BE2C (cell line): Measurements from ENCODE around the genes NBPF20 and ANKRD35.

- RRBS, result no CpG with 5 or more reads among the region's 11 CpGs
Observed at GRCh38 chr1:121000896-121001228, 111.3 kb downstream of the PPIAL4A start.

- RRBS, result no CpG with 5 or more reads among the region's 32 CpGs
Observed at GRCh38 chr1:121020559-121021209, 131.1 kb downstream of the PPIAL4A start.

DNA sequence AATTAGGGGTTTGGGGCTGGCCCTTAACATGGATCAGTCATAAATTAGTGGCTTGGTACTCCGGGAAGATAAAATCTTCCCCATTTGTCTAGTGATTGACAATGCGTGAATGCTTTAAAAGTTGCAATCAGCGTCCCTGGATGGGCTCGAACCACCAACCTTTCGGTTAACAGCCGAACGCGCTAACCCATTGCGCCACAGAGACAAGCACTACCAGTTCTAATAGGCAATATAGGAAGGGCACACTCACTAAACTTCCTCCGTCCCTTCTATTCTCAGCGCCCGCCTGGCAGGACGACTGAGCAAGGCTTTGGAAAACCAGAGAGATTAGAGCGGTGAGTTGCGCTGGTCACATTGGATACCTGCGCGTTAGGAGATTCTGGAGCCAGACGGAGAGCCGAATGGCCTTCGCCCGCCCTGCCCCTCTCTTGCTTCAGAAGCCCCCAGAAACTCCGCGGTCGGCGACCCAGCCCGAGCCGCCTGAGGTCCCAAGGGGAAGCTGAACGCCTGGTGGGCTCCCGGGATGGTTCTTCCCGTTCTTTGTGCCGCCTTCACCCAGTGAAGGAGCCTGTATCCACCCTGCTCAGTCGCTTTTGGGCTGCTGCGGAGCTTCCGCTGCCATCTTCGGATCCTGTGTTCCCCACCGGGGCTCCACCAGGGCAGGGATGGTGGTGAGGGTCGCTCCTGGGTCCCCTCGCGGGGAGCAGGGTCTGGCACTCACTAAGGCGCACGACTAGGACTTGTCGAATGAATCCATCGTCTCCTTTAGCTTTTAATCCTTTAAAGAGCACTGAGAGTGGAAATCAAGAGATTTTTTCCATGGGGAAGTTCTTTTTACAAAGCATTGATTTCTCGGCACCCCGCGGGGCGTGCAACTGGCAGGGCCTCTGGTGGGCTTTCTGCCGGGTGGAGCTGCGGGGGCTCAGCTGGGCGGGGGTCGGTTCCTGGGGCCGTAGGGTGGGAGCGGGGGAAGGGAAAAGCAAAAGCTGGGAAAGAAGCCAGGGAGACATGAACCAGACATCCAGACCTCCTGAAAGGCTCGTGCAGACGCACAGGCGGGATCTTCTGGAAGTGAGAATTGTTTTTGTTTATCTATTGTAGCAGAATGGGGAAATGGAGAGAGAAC lies 169.6 kb downstream of the H3-7 start:
- RRBS, result 4% methylated on average over 1 of the region's 56 CpGs

DNA sequence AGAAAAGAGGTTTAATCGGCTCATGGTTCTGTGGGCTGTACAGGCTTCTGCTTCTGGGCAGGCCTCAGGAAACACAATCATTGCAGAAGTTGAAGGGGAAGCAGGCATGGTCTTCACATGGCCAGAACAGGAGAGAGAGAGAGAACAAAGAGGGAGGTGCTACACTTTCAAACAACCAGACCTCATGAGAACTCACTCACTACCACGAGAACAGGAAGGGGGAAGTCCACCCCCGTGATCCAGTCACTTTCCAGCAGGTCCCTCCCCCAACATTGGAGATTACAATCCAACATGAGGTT lies 156.9 kb downstream of the H3-7 start:
- RRBS, result no CpG with 5 or more reads among the region's 3 CpGs

GRCh38 chr1:144412046-144413004 lies 38.9 kb upstream of the PPIAL4E start:
- RRBS, result no CpG with 5 or more reads among the region's 54 CpGs

GRCh38 chr1:144439895-144440543 lies 21.4 kb downstream of the NBPF15 start:
- RRBS, result no CpG with 5 or more reads among the region's 9 CpGs

GRCh38 chr1:145156741-145157274 lies 61.0 kb downstream of the FAM72D start:
- RRBS, result no CpG with 5 or more reads among the region's 26 CpGs

DNA sequence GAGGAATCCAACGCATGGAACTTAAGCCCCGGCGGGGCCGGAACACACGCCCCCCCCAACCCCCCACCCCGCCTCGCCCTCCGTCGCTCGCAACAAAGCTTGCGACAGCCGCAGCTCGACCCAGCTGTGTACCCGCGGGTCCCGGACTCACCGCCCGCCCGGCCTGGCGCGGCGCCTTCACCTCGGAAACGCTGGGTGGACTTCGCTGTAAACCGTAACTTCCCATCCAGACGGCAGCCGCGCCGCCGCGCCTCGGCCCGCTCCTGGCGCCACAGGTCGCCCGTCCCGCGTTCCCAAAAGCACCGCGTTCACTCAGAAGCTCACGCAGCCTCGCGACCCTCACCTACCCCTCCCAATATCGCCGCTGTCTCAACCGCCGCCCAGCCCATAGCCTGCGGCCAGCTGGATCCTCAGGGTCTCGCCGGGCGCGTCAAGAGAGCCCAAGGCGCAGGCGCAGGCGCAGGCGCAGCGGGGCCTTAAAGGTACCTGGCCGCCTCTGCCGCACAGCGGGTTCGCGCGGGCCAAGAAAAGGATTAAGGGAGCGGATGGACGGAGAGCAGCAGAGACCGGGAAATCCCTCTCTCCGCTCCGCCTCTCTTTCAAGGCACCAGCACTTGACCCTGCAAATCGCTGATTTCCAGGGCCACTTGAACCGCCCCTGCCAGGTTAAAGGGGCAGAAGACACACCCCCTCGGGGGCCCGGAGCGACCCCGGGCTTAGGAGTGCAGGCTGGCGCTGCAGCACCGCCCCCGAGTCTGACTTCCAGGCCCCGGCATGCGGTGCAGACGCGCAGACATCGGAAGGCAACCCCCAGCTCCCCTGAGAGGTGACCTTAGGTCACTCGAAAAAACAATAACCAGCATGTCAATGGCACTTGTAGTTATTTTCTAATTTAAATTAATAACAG lies at the start of gene NBPF20:
Gene NBPF20, minus strand, starts transcription at position 432 of the 907 bp plus-strand sequence.
- RRBS, result no CpG with 5 or more reads among the region's 84 CpGs

DNA sequence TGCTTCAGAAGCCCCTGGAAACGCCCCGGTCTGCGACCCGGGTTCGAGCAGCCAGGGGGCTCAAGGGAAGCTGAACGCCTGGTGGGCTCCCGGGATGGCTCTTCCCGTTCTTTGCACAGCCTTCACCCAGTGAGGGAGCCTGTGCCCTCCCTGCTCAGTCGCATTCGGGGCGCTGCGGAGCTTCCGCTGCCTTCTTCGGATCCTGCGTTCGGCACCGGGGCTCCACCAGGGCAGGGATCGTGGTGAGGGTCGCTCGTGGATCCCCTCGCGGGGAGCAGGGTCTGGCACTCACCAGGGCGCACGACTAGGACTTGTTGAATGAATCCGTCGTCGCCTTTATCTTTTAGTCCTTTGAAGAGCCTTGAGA lies 50.3 kb upstream of the NBPF20 start:
- RRBS, result no CpG with 5 or more reads among the region's 27 CpGs

- RRBS, result no CpG with 5 or more reads among the region's 2 CpGs
Observed at GRCh38 chr1:145784753-145784977, 39.2 kb downstream of the RNF115 start.

DNA sequence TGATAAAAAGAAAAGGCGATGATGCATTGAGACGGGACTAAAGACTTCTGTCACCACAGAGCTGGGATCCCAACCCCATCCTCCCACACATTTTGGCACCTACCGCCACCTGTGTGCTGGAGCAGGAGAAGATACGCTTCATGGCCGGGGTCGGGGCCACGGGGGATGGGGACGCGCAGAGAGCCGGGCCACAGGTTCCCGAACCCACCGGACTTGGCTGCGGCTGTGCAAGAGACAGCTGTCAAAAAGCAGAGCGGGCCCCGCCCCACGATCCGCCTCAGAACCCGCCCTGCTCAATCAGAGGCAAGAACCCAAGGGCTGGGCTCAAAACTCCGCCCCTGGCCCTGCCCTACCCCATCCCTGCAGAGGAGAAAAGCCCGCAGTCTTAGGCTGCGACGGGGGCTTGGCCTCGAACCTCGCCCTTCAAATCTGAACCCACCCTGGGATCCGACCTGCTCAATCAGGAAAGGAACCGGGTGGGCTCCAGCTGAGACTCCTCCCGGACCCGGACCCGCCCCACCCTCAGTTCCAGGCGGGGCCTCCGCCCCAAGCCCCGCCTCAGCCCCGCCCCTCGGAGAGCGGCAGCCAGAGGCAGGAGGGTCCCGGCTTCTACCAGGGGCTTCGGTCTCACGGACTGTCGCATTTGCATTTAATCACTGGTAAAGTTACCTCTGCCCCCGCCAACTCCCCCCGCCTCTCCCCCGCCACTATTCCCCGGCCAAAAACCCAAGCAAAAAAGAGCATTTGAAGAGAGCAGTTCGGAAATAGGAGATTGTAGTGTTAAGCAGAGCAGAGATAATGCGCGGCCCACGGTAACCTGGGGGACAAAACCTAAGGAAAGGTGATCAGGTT lies at the start of gene ANKRD35:
Gene ANKRD35, minus strand, starts transcription at position 250 of the 852 bp plus-strand sequence.
- RRBS, result 3% methylated on average over 17 of the region's 47 CpGs

GRCh38 chr1:145949128-145949816 lies 8.5 kb downstream of the LIX1L start:
- RRBS, result no CpG with 5 or more reads among the region's 5 CpGs

DNA sequence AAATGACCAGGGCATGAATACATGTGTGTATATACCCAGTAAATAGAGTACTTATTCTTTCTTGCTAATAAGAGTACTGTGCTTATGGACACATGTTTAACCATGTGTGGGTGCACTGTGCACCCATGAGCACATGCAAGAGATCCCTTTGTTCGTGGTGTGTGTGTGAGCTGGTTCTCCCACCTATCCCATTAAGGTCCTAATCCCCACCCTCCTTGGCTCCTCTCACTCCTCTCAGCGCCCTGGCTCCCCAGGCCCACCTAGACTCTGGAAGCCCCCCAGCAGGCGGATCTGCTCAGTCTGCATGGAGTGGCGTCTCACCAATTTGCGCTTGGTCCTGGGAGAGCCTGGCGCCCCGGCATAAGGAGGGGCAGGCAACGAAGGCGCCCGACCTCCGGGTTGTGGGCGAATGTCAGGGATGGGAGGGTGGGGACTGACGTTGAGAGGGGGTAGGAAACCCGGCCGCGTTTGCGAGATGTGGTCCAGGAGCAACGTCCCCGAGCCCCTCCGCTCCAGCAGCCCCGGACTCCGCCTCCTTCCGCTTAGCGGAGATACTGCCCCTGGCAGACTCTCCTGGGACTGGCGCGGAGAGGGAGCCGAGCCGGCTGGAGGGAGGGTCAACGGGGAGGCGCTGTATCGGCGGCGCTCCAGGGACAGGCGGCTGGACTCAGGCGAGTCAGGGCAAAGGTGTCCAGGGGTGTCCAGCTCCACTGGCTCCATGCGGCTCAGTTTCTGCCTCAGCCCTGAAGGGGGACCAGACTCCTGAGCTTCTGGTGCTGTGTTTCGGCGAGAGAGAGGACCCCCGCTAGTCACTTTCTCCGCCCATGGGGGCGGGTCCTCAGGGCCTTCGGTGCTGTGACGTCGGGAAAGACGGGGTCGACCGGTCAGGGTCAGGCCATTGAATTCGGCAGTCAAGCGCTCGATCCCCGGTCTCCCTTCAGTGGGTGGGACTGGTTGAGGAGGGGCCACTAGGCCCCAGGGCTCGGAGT lies 2.5 kb upstream of the LIX1L start:
- RRBS, result 2% methylated on average over 22 of the region's 52 CpGs

GRCh38 chr1:145985104-145986305 lies 10.9 kb downstream of the TXNIP start:
- RRBS, result no CpG with 5 or more reads among the region's 15 CpGs

DNA sequence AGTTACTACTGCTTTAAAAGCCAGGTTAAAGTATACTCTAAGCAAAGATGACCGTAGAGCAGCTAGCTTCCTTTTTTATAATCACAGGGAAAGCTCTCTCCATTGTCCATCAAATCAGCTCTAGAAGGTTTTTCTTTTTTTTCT lies 3.3 kb downstream of the TXNIP start:
- RRBS, result no CpG with 5 or more reads among the region's 1 CpG

- RRBS, result no CpG with 5 or more reads among the region's 6 CpGs
Observed at GRCh38 chr1:145995010-145995561, 1.3 kb downstream of the TXNIP start.

- RRBS, result no CpG with 5 or more reads among the region's 37 CpGs
Observed at GRCh38 chr1:146386925-146387781, 42.6 kb upstream of the PPIAL4H start.

DNA sequence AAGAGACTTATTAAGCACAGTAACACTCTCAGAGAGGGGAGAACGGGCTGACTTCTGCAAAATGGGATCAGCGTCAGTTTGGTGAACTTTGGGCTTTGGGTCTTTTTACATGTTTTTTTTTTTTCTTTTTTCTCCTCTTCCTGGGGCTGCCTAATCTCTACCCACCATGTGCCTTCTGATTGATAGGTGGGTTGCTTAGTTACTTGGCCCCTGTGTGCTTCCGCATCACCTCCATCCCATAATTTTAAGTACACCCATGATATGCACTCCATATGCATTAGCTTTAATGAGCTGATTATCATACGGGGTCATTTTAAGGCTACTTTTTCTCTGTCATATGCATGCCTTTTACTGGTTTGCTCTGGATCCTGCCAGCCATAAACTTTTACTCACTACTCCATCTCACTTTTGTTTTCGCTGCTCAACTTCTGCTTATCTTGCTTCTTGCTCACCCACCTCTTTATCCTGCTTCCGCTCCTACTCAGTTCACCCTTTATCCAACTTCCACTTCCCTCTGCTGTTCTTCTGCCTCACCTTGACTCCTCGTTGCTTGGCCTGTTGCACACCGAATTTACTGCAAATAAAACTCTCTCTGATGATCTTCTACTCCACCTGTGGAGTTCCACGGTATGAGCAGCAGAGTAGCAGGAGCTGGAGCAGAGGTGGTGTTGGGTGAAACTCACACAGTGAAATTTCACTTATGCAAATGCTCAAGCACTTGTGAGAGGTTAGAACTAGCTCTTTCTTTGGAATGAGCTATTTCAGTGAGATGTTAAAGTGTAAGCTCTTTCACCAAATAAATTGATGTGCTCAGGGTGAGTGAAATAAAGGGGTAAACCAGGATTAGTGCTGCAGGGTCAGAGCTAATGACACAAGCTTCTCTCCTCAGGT lies 3.5 kb upstream of the NBPF12 start:
- RRBS, result no CpG with 5 or more reads among the region's 9 CpGs

DNA sequence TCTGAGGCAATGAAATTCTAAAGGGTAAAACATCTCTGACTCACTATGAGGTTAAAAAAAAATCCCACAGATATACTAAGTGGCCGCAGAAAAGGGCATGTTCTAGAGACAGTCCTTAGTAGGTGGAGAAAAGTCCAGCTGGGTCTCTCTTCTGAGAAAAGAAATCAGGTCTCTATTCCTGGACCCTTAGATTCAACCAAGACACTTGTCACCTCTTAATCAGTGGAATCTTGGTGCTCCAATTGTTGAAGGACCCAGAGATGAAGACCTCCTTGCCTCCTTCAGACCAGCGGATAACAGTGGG lies 4.8 kb downstream of the PRKAB2 start:
- RRBS, result no CpG with 5 or more reads among the region's 2 CpGs